ENCODE measurements around a stretch of chr7.

GRCh38 chr7:1539515-1540444 lies 9.3 kb downstream of the MAFK start:
- PRO-cap, 2 experiments, result no peak in any of the 2 experiments

DNA sequence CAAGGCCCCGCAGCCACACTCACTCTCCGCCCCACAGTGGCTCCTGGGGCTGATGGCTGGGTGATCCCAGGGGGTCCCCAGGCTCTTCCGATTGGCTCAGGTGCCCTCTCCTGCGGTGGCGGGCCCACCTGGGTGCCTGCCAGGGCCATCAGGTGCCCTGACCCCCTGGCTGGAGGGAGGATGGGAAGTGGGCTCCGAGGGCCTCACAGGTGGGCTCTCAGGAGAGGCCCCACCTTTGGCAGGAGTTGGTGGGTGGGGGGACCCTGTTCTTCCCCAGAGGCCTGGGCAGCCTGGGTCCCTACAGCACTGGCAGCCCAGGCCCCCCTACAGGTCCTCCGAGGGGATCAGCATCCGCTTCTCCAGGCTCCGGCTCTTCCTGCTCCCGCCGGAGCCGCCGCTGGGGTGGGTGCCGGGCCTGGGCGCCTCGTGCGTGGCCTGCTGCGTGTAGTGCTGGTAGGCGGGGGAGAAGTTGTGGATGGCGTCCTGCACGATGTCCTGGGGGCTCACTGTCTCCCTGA lies 9.3 kb downstream of the TMEM184A start:
- PRO-cap, 2 experiments, result no peak in any of the 2 experiments

GRCh38 chr7:1644682-1645189 lies 25.3 kb upstream of the ELFN1 start:
- PRO-cap, 2 experiments, result no peak in any of the 2 experiments

GRCh38 chr7:1741917-1742461 lies 71.9 kb downstream of the ELFN1 start:
- PRO-cap, 2 experiments, result no peak in any of the 2 experiments

DNA sequence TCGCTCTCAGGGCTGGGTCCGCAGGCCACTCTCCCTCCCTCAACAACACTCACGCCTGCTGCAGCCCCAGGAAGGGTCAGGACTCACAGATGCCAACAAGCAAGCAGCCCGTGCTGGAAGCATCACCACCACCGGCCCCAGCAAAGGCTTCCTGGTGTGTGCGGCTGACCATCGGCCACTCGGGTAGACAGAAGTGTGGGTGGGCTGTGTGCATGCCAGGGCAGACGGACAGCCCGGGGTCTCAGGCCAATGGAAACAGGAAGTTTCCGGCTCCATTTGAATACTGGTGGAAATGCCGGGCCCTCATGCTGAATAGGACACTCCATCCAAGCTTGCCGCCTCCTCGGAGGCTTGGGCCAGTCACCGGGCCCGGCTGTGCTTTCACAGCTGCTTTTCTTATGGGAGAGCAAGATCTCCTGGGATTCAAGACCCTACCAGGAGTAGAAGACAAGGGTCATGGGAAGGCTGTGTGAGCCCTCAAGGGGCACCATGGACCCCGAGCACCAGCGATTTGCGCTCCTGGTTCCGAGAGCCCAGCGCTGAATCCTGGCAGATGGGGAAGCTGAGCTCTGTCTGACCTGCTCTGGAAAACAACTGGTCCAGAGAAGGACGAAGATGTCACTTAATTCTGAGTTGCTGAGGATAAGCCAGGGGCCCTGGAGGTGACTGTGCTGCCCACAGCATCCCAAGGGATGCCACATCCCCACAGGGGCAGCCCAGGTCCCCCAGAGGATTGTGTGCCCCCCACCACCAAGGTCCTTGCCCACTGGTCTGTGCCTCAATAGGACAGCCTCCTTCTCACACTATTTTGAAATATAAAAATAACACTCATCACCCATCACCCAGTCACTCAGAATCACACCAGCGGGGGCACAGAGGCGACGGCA lies 178.3 kb downstream of the ELFN1 start:
- PRO-cap, 2 experiments, result no peak in any of the 2 experiments

DNA sequence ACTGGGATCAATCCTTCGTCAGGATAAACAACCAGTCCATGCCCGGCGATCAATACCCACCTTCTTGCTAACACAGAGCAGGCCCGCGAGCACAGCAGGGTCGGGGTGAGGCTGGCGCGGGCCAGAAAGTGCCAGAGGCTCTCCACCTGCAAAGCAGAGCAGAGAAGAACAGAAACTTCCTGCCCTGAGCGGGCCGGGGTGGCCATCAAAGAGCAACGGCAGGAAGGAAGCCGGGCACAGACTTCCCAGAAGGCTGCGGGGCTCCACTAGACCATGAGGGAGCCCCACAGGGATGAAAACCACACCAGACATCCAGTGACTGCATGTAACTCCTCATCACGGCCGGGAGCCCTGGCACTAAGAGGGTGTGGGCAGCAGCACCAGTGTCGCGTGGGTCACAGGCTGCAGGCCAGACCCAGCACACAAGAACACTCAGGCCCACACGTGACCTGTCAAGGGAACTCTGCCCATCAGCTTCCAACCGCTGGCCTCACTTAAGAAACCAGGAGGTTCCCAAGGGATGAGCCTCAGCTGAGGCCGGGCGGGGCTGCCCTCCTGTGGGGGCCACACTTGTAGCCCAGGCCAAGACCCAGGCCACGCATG lies 166.2 kb downstream of the MAD1L1 start:
- PRO-cap, 2 experiments, result no peak in any of the 2 experiments

DNA sequence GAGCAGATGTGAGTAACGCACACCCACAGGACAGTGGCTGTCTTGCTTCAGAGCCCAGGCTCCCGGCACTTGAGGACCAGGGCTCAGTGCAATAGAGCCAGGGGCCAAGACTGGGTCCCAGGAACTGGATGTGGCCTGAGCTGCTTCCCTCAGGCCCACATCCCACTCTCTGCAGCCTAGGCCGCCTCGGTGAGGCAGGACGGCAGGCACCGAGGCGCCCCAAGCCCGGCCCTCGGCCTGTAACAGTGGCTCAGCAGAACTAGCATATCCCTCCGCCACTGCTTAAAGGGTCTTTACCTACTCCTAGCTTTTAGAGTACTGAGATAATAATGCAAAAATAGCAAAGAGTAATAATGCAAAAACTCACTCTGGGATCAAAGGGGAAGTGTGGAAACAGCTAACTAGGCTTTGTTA lies 159.8 kb downstream of the MAD1L1 start:
- PRO-cap, 2 experiments, result no peak in any of the 2 experiments

- PRO-cap, 2 experiments, result no peak in any of the 2 experiments
Measured at GRCh38 chr7:2084697-2085254, 148.0 kb downstream of the MAD1L1 start.

DNA sequence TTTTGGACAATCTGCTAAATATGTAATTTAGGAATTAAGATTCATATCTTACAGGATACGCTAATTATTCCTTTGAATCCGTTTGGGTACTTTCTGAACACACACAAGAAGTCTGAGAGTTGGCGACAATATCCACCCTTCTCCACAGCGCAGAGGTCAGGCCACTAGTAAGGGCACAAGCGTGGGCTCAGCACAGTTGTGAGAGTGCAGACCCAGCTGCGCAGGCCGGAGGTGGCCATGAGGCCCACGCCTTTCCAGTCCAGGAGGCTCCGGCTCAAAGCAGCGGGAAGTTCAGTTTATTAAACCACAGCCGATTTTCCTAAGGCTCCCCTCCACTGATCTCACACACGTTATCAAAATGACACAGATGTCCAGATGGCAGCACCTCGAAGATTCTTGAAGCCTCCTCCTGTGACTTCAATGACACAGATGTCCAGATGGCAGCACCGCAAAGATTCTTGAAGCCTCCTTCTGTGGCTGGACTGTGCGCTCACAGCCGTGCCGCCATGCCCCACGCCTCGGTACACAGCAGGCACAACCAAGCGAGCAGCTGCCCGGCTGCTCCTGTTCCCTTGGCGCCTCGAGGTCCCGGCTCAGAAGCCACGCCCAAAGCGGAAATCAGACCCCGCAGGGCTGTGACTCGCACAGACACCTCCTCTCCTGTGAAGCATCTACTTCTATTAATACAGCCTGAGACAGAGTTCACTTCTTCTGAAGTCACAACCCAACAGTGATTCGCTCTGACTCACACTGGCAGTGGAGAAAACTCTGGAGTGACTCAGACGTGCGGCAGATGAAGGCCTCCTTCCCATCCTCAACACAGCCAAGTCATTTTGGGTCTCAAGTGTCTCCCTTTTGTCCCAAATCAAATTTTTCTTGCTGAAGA lies 122.7 kb downstream of the MAD1L1 start:
- PRO-cap, 2 experiments, result peak in 1 of 2 experiments; most common plus-strand start position 756 of the sequence (in 1); most common minus-strand start position 574 of the sequence (in 1)

- PRO-cap, 2 experiments, result no peak in any of the 2 experiments
Measured at GRCh38 chr7:2219204-2219813, 13.4 kb downstream of the MAD1L1 start.

DNA sequence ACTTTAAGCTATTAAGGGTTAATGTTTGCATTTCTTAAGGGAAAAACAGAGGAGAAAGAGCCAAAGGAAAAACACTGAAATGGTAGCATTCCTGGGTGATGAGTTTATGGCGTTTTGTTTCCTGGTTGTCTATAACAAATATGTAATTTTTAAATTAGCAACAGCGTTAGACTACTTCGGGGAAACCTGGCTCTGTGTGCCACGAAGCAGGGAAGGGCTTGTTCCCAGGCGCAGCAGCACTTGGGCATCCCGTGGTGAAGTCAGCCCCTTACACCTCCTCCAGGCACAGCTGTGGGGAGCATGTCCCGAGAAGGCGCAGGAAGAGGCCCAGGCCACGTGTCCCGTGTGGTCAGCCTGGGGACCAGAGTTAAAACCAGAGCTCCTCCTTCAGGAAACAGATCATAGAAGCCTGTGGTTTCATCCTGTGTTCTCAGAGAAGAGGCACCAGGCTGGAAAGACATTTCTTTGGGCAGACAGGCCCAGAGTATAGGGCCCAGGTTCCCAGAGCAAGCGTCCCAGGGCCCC lies 6.9 kb downstream of the NUDT1 start:
- PRO-cap, 2 experiments, result no peak in any of the 2 experiments

GRCh38 chr7:2299016-2299738 lies 15.1 kb downstream of the SNX8 start:
- PRO-cap, 2 experiments, result peak in 1 of 2 experiments; most common plus-strand start chr7:2299369 (in 1)

DNA sequence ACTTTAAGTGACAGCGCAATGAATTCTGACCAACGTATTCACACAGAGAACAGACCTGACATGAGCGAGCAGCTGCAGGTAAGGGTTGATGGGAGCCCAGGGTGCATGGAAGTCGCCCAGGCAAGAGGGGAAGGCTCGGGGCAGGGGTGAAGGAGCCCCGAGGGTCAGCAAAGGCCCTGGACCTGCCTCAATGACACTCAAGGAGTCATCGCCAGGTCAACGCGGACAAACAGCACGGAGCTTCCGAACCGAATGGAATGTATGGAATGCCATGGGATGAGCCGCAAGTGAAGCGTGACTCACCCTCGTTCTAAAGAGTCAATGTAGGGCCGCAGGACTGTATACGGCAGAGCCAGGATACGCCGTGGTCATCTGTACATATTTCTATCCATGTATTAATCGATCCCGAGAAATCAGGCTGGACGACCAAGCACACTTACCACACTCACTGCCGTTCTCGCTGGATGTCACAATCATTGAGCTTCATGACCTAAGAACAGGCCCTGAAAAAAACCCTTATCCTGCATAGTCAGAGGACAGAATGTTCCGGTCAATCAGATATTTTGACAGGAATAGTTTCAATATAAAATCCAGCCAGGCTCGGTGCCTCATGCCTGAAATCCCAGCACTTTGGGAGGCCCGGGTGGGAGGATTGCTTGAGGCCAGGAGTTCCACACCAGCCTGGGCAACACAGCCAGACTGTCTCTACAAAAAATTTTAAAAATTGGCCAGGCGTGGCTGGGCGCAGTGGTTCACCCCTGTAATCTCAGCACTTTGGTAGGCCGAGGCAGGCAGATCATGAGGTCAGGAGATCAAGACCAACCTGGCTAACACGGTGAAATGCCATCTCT lies 4.3 kb downstream of the SNX8 start:
- PRO-cap, 2 experiments, result no peak in any of the 2 experiments

- PRO-cap, 2 experiments, result no peak in any of the 2 experiments
Measured at GRCh38 chr7:2324946-2325671, 10.9 kb upstream of the SNX8 start.

- PRO-cap, 2 experiments, result no peak in any of the 2 experiments
Measured at GRCh38 chr7:2378975-2379566, 24.3 kb upstream of the CHST12 start.

DNA sequence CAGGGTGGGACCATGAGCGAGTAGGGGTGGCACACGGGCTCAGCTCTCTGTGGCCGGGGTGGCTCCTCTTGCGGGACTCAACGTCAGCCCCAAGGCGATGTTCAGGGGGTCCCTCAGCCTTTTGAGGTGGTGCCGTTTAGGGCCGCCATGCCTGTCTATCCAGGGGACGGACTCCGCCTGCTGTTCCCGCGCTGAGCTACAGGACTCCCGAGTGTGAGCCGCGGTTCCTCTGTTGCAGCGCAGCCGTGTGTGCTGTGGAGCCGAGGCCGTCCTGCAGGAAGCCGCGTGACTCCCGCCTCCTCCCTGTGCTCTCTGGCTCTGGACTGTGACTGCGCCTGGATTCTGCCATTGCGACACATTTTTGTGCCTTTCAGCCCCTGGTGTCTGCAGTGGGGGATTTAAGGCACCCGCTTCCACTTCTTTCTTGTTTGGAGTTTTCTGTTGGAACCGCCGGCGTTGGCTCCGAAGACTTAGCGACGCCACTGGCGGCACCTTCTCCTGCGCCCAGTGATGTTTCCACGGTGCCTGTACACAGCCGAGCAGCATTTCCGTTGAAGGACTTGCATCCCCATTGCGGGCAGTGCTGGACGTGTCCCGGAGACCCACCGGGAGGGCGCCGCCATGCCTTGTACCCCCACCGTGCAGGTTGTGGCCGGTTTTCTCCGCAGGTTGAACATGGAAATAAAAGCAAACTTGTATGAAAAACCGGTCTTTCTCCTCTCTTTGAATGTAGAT lies 23.2 kb upstream of the CHST12 start:
- PRO-cap, 2 experiments, result no peak in any of the 2 experiments

GRCh38 chr7:2451122-2451770 lies 25.0 kb downstream of the GRIFIN start:
- PRO-cap, 2 experiments, result no peak in any of the 2 experiments

GRCh38 chr7:2543434-2543968 lies 11.8 kb downstream of the BRAT1 start:
- PRO-cap, 2 experiments, result no peak in any of the 2 experiments

GRCh38 chr7:2585996-2586548 lies 27.3 kb downstream of the IQCE start:
- PRO-cap, 2 experiments, result no peak in any of the 2 experiments

DNA sequence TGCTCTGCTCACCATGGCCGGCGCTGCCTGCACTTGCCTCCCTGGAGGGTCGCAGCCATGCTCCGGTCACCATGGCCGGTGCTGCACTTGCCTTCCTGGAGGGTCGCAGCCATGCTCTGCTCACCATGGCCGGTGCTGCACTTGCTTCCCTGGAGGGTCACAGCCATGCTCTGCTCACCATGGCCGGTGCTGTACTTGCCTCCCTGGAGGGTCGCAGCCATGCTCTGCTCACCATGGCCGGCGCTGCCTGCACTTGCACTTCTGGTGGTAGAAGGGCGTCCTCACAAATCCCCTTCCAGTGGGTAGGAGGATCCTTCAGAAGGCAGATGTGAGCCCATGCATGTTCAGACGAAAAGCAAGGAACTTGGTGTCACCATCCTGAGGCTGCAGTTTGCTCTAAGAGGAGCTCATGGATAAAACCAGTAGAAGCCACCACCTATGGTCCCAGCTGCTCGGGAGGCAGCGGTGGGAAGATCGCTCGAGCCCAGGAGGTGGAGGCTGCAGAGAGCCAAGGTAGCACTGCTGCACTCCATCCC lies 36.0 kb upstream of the TTYH3 start:
- PRO-cap, 2 experiments, result no peak in any of the 2 experiments

Data from Metastatic Liver Carcinoma in the Adrenal Gland (tissue), 2 donors.